ENCODE results near the genes DUT and FGF7.

GRCh38 chr15:45458034-45458412 lies 27.6 kb downstream of the C15orf48 start:
- PRO-cap, result no peak

GRCh38 chr15:45574186-45574581 lies 13.0 kb upstream of the BLOC1S6 start:
- PRO-cap, result no peak

- PRO-cap, result no peak
These were observed 940 bp downstream of the SQOR start for GRCh38 chr15:45635699-45636238.

DNA sequence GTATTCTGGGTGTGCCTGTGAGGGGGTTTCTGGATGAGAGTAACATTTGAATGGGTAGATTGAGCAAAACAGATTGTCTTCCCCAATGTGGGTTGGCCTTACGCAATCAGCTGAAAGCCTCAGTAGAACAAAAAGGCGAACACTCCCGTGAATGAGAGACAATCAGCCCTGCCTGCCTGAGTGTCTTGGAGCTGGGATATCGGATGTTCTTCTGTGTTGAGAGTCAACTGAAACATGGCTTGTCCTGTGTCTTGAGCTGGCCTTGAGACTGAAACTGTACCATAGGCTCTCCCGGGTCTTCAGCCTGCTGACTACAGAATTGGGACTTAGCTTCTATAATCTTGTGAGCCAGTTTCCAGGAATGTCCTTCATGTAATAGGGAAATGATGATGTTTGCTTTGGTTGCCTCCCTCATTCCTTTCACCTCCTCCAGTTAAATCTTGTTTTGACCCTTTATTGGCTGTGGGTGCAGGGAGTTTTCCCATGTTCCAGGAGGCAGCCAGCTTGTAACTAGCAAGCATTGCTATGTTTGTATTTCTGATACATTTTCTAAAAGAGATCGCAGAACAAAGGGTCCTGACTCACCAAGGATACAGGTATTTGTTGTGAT lies 10.7 kb downstream of the SQOR start:
- PRO-cap, result no peak

DNA sequence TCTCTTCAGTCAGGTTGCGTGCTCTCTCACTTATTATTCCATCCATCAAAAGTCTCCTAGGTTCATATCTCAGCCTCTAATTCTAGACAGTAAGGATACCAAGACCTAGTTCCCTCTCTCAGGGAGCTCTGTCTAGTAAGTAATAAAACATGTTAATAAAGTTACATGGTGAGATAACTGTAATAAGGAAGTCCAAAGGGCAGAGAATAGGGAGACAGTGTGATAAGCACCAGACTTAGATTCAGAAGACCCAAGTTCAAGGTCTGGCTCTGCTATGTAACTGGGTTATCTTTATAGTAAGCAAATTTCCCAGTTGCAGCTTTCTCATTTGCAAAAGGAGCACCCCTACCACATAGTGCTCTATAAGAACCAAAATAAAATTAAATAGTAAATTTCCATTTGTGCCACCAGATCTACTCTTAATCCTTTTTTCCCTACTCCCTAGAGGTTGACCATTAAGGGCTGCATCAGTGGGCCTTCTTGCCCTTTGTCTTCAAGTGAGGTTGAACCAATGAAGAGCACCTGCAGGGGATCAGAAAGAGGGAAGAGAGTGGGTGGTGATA lies 8.7 kb upstream of the SEMA6D start:
- PRO-cap, result no peak

- PRO-cap, result no peak
These were observed 118.1 kb upstream of the SLC24A5 start for GRCh38 chr15:48002558-48003232.

DNA sequence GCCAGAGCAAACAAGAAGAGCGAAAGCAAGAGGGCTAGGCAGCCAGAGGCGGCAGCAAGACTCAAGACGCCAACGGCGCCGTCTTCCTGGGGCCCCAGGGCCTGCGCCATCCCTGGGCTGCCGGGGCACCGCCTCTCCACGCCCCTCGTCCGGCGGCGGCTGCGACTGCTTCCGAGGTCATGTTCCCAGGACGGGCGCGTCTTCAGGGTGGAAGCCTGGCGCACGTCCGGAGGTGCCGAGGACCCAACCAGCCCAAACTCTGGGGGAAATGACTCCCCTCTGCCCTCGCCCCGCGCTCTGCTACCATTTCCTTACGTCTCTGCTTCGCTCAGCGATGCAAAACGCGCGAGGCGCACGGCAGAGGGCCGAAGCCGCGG lies at the start of gene DUT:
TSS of gene DUT (plus strand) at position 182 of the 377 bp plus-strand sequence.
- PRO-cap, result bidirectional peak, plus-strand start at position 182 of the sequence, minus-strand start at position 119 of the sequence; bidirectional peak, plus-strand start outside the sequence, minus-strand start at position 333 of the sequence

GRCh38 chr15:48341860-48342721 lies 10.9 kb downstream of the DUT start:
- PRO-cap, result no peak

GRCh38 chr15:48465386-48465941 lies 134.2 kb downstream of the DUT start:
- PRO-cap, result no peak

- PRO-cap, result no peak
These were observed 155.6 kb downstream of the FBN1 start for GRCh38 chr15:48489852-48490409.

- PRO-cap, result no peak
These were observed 79.6 kb downstream of the FBN1 start for GRCh38 chr15:48565867-48566382.

DNA sequence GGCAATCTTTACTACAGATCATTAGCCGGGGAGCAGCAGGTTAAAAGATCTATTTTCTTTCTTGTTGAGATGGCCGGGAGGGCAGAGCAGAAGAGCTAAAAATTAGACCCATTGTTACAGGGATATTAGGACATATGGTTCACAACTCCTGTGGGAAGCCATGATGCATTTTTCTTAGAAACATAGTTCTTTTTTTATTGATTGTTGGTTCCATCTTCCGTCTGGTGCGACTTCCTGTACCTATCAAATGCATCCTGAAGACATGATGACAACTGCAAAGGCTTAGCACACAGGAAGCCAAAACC lies 337 bp upstream of the SHC4 start:
- PRO-cap, result no peak

DNA sequence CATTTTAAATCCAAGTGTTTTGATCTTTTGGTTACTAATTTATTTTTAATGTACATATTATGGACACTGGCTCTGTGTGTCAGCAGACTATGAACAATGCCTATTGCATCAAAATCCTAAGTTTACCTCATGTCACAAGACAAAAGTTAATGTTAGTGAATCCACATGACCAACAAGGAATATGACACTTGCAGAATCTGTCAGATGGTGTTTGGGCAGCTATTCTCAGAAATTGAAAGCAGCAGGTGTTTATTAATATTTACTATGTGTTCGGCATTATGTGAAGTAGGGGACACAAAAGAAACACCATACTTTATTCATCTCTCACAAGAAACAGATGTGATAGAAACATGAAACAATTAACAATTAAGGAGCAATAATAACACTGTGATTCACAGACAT lies 109.8 kb downstream of the GALK2 start:
- PRO-cap, result no peak

GRCh38 chr15:49423024-49423668 lies at the start of gene FGF7:
Gene FGF7, plus strand, starts transcription at chr15:49423242.
- PRO-cap, result bidirectional peak, plus-strand start at chr15:49423260, minus-strand start at chr15:49423113

DNA sequence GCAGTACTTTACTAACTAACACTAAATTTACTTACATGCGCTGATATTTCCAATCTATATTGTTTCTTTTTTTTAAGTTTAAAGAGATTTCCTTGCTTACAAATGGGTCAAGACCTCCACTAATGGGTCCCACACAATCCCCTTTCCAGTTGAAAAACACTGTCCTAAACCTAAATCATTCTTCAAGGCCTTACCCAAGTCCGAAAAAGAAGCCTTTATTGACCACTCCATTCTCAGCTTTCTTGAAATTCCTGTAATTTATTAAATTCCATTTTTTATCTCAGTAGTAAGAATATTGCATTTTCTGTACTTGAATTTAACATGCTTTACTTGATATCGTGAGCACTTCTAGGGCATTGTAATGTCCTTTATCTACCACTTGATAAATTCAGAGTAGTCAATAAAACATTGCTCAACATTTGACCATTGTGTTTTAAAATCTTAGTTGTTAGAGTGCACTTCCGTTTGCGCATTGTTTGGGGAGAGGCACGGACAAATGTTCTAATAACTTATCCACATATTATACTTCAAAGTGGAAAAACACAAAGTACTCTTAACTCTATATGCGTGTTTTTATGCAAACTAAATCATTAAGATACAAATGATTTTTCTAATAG lies 570 bp downstream of the FAM227B start:
- PRO-cap, result unidirectional peak, plus-strand start at position 464 of the sequence

GRCh38 chr15:50224483-50225024 lies 41.0 kb downstream of the HDC start:
- PRO-cap, result no peak

- PRO-cap, result no peak
These were observed 11.0 kb downstream of the GABPB1 start for GRCh38 chr15:50343899-50344538.

DNA sequence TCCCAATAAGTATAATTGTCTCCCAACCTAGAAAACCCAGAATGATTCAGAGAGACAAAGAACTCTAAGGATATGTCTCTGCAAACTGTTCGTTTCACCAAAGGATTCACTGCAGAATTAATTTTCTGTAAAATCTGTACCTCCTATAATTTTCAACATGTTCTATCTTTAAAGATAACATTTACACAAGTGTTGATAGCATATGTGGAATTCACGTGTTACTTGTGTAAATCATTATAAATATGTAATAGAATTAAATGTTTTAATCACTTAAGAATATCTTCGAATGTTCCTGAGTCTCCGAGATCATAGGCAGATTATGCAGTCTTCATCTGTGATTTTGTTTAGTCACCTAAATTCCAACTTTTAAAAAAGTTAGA lies 2.1 kb downstream of the GABPB1 start:
- PRO-cap, result no peak

DNA sequence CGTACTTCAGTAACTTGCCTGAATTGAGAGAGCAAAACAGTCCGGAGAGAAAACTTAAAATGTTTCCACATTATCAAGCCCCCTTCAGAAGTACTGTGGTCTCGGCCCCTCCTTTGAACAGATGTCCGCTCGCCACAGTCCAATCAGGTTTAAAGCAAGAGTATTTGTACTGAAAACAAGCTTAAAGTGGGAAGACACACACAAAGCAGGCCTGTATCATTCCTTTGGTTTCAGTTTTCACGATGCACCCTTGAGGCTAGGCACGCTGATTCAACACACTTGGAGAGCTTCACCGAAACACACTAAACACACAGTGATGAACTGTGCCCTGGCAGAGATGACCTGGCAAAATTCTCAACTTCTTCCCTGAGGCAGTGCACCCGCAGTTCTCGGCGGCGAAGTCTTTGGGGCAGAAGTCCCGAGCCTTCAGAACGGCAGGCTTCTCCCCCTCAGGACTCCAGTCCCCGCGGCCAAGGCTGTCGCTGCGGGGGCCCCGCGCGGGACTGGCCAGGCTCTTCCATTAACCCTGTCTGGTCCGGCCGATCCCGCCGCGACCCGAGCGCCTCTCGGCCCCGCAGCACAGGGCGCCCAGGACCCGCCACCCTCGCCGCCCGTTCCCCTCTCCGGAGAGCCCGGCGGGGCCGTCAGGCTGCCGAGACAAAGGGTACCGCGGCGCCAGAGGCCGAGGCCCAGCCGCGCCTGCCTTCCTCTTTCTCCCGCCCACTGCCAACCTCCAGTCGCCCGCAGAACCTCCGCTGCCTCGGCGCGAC lies 953 bp downstream of the GABPB1 start:
- PRO-cap, result unidirectional peak, plus-strand start at position 233 of the sequence; unidirectional peak, plus-strand start at position 385 of the sequence

DNA sequence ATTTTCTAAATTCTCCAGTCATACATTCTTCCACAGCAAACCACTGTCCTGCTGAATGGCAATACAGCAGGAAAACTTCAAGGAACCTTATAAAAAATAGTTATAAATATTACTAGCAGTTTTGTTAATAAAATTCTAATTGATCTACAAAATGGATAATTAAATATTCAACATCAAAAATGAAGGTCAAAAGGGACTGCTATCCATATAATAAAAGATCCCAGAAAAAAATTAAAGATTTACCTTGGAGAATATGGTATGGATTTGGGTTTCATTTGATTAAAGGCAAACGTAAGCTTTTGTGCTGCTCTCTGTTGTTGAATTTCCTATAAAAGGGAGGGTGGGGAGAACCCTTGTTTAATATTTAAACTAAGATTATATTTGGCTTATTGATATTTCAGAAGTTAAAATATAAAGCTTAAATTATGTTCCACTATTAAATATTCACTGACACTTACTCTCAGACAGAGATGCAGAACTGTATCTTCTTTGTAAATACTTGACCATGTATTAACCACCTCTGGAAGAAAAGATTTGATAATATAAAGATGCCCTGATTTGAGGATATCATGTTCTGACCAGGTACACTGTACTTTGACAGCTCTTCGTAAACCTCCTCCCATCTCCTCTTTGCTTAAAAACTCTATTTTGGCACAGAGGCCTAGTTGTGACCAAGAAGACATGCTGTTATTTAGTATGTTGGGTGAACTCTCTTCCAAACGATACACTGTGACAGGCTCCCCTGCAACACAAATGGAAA lies 28.1 kb upstream of the USP50 start:
- PRO-cap, result no peak

Data from left cardiac atrium (tissue), 1 donor.